ENCODE data around the genes ZNF283, ZNF404, ZNF284 and ZNF226.

GRCh38 chr19:43777132-43778128 is 3.3 kb downstream of the KCNN4 start:
- PRO-cap: no peak

- PRO-cap: unidirectional peak, plus-strand start at chr19:43827393
Measured at GRCh38 chr19:43827097-43827958, at the start of gene ZNF283. Gene ZNF283 (plus strand): TSS chr19:43827321.

GRCh38 chr19:43883814-43884369 is at the start of gene ZNF404:
Gene ZNF404 (minus strand): TSS chr19:43883964.
- PRO-cap: no peak

DNA sequence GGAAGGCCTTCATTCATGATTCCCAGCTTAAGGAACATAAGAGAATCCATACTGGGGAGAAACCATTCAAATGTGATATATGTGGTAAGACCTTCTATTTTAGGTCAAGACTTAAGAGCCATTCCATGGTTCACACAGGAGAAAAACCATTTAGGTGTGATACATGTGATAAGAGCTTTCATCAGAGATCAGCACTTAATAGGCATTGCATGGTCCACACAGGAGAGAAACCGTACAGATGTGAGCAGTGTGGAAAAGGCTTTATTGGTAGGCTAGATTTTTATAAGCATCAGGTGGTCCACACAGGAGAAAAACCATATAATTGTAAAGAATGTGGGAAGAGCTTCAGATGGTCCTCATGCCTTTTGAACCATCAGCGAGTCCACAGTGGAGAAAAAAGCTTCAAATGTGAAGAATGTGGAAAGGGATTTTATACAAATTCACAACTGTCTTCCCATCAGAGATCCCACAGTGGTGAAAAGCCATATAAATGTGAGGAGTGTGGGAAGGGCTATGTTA is 6.0 kb upstream of the ZNF230 start:
- PRO-cap: no peak

GRCh38 chr19:44052244-44052496 is 334 bp downstream of the ZNF223 start:
- PRO-cap: no peak

- PRO-cap: bidirectional peak, plus-strand start at chr19:44072161, minus-strand start at chr19:44071993
Measured at GRCh38 chr19:44071879-44072496, at the start of gene ZNF284. Gene ZNF284 (plus strand): TSS chr19:44072159.

- PRO-cap: no peak
Measured at GRCh38 chr19:44085969-44087046, 7.9 kb upstream of the ZNF224 start.

DNA sequence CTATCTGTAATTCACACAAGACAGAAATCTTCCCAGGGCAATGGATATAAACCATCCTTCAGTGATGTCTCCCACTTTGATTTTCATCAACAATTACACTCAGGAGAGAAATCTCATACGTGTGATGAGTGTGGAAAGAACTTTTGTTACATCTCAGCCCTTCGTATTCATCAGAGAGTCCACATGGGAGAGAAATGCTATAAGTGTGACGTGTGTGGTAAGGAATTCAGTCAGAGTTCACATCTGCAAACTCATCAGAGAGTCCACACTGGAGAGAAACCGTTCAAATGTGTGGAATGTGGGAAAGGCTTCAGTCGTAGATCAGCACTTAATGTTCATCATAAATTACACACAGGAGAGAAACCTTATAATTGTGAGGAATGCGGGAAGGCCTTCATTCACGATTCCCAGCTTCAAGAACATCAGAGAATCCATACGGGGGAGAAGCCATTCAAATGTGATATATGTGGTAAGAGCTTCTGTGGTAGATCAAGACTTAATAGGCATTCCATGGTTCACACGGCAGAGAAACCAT is 6.6 kb upstream of the ZNF225 start:
- PRO-cap: no peak

DNA sequence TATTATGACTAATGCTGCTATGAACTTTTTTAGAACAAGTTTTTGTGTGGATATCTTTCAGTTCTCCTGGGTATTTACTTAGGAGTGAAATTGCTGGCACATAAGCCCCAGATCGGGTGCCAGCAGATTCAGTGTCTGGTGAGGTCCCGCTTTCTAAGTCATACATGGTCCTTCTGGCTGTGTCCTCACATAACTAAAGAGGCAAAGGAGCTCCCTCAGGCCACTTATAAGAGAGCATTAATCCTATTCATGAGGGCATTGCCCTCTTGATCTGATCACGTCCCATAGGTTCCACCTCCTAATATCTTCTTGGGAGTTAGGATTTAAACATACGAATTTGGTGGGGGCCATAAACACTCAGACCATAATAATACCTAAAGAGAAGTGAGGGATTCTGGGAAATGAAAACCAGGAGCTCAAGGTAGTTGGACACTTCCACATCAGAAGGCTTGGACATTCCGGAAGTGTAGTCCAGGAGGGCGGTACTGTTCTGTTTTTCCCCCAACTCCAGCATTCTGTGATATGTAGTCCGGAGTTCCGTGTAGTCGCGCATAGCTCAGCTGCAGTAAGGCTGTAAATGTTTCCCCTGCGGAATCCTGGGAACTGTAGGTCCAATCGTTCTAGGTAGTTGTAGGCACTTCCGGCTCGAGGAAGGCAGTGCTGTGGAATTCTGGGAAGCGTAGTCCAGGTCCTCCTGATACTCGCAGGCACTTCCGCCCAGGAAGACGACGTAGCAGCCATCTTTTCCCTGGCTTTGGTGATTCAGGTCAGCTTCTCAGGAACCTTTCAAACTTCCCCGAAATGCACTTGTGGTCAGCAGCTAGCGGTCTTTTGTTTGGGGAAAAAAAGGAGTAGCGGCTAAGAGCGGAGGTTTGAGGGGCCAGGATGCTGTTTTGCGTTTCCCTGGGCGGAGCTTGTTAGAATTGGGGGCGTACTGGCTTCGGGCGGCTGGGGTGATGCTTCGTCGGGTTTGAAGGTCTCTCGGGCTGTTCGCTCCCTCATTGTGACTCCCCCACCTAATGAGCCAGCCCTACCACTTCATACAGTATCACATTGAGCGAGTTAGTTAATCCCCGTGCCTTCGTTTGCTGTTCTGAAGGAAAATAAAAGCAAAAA is at the start of gene ZNF226:
ZNF226 (plus strand) TSS at position 724 of the 1,116 bp plus-strand sequence.
- PRO-cap: bidirectional peak, plus-strand start at position 710 of the sequence, minus-strand start at position 492 of the sequence; bidirectional peak, plus-strand start at position 1,004 of the sequence, minus-strand start at position 972 of the sequence

DNA sequence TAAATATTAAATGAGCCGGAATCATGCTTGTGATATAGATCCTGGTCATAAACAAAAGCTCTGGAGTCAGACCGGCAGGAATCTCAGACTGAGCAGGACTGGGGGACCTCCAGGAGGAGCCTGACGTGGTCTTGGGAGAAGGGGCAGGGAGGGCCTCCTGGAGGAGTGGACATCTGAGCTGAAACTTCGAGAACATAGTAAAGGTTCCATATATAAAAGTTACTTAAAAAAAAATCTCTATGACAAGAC is 353 bp upstream of the CEACAM20 start:
- PRO-cap: no peak

DNA sequence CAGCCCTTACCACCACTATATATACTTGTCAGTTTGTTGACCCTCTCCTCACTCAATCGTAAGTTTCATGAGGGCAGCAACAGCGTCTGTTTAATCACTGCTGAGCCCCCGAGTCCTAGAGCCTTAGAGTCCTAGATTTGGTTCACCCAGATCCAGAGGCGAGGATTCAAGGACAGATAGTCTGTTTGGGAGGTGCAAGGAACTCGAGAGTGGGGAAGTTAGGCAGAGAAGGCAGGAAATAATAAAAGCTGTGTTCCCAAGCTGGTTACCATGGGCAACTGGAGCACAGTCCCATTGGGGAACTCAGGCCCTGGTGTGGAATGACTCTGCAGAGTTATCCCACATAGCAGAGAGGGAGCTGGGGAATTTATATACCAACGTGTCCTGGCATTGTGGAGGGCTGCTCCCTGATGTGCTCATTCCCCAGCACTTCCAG is 9.7 kb downstream of the IGSF23 start:
- PRO-cap: no peak

- PRO-cap: no peak
Measured at GRCh38 chr19:44672288-44673074, 1.2 kb downstream of the CEACAM19 start.

DNA sequence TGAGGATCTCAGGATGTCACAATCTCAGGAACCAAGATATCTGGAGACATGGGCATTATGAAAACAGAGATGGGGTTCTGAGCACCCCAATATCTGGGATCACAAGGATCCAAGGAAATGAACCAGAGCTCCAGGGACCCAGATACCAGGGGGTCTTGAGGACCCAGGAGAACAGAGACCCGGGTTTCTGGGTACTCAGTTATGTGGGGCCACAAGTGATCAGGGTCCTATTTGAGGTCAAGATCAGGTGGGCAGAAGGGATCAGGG is 943 bp downstream of the BCL3 start:
- PRO-cap: no peak

DNA sequence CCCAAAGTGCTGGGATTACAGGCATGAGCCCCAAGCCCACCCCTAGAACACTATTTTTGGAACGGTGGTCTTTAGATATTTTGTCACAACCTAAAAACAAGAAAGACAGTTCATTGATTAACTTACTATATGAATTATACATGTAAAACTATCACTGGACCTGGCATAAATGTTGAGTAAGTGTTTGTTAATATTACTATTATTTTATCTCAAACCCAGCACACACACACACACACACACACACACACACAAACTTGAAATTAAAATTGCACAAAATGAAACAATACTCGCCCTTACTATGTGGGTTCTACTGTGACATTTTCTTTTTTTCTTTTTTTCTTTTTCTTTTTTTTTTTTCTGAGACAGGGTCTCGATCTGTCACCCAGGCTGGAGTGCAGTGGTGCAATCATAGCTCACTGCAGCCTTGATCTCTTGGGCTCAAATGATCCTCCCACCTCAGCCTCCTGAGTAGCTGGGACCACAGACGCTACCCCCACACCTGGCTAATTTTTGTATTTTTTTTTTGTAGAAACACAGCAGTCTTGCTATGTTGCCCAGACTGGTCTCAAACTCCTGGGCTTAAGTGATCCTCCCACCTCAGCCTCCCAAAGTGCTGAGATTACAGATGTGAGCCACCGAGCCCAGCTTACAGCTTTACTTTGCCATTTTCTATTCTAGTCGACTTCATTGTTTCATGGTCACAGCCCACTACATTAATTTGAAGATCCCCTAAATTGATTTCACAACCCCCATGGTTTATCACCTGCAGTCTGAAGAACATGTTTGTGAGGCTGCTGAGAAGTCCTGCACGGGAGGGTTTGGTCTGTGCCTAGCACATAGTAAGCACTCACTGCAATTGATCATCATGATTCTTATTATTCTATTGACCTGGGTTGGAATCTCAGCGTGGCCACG is 3.6 kb downstream of the BCL3 start:
- PRO-cap: no peak

DNA sequence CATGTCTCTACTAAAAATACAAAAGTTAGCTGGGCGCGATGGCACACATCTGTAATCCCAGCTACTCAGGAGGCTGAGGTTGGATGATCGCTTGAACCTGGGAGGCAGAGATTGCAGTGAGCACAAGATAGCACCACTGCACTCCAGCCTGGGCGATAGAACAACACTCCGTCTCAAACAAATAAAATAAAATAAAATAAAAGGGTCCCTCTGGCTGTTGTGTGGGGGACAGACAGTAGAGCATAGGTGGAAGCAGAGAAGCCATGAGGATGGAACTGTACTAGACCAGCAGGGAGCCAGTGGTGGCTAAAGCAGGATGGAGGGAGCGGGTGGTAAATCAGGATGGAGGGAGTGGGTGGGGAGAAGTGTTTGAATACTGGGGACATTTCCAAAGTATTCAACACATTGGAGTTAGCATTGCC is 7.2 kb downstream of the BCL3 start:
- PRO-cap: no peak

GRCh38 chr19:44789768-44790358 is 12.2 kb downstream of the CBLC start:
- PRO-cap: no peak

- PRO-cap: no peak
Measured at GRCh38 chr19:44944627-44945243, 1.1 kb upstream of the APOC2 start.

- PRO-cap: no peak
Measured at GRCh38 chr19:45075483-45075984, 744 bp downstream of the ZNF296 start.

DNA sequence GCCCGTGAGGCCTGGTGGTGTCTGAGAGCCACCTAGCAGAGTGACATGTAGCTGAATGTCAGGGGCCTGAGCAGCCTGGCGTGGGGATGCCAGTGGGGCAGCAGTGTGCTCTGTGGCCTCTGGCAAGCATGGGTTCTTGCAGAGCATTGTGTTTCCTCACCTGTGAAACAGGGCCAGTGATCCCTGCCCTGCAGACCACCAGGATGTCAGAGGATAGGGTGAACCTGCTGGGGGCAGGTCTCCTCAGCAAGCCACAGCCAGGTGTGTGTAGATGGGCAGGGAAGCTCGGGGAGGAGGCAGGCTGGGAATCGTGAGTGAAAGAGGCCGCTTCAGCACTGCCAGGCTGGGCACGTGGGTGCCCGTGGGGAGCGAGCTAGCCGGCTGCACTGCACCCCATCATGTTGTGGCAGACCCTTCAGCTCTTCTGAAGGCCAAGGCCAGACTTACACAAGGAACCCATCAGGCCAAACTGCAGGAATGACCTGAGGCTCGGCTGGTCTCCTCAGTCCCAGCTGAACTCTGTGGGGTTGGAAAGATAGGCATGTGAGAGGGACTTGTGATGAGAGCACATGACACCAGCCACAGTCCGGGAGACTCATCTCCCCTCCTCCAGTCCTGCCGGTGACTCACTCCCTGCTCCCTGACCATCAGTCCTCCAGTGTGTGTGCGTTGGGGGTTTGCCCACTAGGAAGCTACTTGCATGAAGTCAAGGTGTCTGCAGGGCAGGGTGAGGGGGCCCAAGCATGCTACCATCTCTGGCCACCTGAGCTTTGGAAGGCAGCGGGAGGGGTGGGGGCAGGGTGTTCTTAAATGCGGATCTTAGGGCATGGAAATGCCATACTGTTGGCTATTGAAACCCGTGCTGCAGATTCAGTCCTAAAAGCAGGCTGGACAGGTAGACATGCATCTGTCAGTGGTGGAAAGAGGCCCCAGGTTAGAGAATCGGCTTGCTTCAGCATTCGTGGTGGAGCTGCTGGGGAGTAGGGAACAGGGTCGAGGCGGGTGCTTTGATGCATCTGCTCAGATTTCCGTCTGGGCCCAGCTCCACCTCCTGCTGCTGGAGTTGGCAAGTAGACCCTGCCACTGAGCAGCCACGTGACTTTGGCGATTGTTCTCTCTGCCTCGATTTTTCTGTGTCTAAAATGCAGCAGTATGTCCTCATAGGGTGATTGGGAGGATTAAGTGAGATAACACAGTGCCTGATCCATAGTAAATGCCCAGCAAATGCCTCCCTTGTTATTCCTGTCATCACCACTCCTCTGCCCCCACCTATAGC is 5.3 kb downstream of the PPP1R37 start:
- PRO-cap: no peak

DNA sequence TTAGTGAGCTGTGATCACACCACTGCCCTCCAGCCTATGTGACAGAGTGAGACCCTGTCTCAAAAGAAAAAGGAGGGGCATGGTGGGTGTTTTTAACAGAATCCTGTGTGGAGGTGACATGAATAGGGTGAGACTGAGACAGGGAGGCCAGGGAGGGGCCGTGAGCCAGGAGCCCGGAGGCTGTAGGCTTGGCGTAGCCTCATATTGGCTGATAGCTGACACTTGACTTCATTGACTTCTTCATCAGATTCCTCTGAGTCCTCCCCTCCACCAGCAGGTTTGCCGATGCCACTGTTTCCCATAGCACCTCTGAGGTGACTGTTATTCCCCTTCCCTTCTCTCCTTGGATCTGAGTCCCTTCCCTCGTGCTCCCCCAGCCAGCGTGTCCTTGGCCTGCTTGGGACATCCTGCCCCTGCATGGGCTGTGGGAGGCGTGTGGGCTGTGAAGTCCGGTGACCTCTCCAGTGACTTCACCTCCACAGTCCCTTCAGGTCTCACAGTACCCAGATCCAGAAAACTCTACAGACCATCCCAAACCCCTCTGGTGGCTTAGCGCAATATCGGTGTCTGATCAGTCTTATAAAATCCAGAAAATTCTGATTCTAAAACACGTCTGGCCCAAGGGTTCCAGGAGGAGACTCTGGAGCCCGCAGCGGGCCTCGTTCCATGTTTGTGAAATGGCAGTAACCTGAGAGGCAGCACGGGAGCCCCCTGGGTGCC is 8.8 kb downstream of the PPP1R37 start:
- PRO-cap: no peak

Measured in WTC11 (cell line).